AG09319 (cell line): ENCODE results near the genes LETMD1, SCN8A and TAMALIN.

DNA sequence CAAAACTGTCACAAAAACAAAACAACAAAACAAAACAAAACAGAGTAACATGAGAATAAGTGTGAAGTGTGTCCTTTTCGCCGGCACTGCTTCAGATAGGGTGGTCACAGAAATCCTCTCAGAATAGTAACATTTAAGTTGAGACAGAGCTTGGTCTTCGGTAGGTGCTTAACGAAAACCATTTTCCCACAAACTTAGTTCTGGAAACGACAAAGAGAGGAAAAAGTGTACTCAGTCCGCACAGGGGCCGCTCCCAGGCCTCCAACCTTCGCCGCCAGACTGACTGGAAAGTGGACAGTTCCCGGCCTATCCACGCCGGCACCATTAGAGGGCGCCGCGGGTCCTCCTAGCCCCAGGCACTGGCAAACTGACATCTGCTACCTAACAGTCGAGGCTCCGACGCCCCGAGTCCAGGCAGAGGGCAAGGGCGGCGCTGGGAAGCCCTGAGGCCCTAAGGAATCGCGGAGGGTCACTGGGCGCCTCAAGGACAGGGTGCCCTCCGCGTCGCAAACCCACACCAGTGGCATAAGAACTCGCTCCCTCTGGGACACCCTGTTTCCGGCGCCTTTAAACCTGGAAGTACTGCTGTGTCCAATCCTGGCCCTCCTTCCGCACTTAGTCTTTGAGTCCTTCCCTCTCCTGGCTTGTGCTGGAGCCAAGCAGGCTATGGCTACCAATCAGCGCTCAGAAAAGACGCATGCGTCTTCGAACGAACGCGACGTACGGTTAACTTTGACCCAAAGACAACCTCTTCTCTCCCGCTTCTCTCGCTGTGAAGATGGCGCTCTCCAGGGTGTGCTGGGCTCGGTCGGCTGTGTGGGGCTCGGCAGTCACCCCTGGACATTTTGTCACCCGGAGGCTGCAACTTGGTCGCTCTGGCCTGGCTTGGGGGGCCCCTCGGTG lies at the start of gene LETMD1:
TSS of gene LETMD1 (plus strand) at position 749 of the 903 bp plus-strand sequence.
- RRBS: no CpG with 5 or more reads among the region's 49 CpGs

DNA sequence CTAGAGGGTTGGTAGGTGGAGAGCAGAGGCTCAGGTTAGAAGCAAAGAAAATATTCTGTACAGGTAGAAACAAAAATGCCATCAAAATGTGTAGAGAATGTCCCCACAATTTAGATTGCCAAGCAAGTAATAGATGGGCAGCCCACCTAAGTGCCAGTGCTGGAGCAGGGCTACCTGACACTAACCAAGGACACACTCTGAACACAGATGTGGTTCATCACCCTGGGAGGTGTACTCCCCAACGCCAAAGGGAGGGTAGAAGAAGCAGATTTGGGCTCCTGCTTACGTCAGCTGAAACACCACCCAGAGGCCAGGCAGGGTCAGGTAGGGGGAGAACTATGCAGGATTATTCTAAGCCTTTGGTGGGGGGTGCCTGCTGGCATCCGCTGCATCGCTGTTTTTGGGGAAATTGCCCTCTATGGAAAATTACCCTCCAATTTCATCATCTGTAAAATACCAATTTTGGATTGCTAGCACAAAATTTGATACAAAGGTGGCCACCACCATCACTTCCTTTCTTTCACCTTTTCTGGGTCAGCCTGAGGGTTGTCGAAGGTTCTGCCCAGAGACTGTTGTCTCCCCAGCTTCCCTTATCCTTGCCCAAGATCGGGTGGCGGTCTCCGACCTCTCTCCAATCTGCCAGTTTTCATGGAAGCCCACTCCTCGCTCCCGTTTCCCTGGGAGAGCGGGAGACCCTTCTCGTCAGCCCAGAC lies 614 bp downstream of the BIN2 start:
- RRBS: no CpG with 5 or more reads among the region's 12 CpGs

GRCh38 chr12:51391581-51392087 lies 428 bp upstream of the GALNT6 start:
- RRBS: 4% methylated on average over 24 of the region's 52 CpGs

- RRBS: no CpG with 5 or more reads among the region's 2 CpGs
Observed at GRCh38 chr12:51406315-51406649, 15.1 kb upstream of the GALNT6 start.

- RRBS: no CpG with 5 or more reads among the region's 34 CpGs
Observed at GRCh38 chr12:51568142-51568960, 22.7 kb upstream of the SCN8A start.

DNA sequence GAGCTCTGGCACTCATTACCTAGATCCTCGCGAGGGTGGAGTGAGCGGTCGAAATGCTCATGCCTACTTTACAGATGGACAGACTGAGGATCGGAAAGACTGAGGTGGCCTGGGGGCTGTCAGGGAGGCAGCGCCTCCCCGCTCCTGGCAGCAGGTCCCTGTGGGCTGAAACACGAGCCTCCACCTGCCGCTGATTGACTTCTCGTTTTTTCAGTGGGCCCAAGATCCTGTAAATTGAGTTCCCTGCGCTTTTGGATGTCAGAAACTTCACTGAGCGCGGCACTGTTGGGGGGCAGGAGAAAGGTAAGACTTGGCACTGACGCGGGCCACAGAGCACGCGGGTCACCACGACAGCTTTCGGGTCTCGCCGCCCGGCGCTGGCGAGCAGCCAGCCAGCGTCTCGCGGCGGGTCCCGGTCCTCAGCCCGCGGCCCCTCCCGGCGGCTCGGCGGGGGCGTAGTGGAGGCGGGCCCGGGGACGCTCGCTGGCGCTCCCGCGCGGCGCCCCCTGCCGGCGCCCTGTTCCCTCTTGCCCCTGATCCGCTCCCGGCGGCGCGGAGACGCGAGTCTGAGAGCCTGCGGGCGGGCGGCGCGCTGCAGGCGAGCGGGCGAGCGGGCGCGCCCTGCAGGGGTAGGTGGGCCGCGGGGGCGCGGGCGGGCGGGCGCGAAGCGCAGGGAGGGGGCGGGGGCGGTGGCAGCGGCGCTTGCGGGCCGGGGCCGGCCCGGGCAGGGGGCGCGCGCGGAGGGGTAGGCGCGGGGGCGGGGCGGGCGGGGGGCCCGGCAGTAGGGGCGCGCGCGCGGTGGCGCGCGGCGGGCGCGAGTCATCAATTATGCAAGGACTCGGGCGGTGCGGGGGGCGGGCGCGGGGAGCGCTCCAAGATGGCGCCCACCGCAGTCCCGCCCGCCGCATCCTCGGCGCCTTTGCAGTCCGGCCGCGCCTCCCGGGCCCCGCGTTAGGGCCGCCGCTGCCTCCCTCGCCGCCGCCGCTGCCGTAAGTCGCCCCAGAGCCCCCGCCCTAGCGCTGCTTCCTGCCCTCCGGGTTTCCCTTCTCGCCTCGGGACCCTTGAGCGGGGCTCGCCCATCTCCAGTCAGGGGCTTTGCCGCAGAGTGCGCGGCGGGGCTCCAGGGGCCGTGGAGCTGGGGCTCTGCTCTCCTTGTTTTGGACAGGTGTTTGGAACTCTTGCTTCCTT lies at the start of gene SCN8A:
TSS of gene SCN8A (plus strand) at position 863 of the 1,188 bp plus-strand sequence.
- RRBS: 1% methylated on average over 34 of the region's 143 CpGs

- RRBS: no CpG with 5 or more reads among the region's 15 CpGs
Observed at GRCh38 chr12:51827802-51828662, 13.3 kb upstream of the TMDD1 start.

GRCh38 chr12:51848259-51848573 lies 302 bp downstream of the FIGNL2 start:
- RRBS: 1% methylated on average over 24 of the region's 38 CpGs

DNA sequence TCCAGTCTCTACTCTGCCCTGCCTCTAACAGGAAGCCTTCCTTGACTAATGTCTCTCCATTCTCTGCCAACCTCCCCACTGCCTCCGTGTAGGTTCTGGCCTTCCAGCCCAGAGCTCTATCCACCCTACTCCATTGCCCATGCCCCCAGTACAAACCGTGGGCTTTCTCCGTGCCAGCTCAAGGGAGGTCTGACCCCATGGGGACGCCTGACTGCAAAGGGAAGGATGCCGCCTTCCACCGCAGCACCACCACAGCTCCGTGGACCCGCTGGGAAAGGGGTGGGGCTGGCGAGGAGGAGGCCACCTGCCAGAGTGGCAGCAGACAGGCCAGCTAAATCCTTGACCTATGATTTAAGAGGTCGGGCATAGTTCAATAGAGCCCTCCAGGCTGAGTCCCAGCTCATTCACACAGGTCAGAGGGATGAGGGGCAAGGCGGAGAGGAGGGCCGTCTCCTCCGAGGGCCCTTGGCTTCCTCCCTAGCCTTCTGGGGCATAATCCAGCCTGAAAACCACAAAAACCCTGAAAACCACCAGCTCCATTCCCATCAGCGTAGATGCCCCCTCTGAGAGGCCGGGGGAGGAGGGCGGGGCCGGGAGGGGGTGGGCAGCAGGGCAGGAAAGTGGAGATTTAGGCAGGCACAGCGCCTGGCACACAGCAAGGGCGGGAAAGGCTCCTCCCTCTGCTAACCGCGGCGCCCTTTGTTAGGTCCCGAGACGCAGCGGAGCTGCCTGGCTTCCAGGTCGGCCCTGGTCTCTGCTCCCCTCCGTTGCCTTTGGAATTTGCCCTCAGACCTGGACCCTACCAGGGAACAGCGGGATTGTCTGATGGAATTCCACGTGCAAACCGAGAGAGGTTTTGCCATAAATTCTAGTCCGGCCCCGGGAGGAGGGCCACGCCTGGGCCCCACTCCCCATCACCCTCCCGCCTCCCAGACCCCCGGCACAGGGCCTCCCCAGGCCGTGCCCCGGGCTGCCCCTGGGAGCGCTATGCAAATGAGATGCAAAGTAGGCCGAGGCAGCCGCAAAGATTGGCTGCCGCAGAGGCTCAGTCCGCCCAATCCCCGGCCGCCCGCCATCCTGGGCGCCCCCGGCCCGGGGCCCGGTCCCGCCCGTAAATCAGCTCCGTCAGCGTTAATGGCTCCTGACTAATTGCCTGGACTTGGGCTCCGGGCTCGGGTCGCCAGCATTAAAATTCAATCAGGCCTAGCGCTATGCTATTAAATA lies 15.2 kb upstream of the FIGNL2 start:
- RRBS: 8% methylated on average over 15 of the region's 57 CpGs

GRCh38 chr12:51907942-51908253 lies 594 bp downstream of the ACVRL1 start:
- RRBS: no CpG with 5 or more reads among the region's 5 CpGs

DNA sequence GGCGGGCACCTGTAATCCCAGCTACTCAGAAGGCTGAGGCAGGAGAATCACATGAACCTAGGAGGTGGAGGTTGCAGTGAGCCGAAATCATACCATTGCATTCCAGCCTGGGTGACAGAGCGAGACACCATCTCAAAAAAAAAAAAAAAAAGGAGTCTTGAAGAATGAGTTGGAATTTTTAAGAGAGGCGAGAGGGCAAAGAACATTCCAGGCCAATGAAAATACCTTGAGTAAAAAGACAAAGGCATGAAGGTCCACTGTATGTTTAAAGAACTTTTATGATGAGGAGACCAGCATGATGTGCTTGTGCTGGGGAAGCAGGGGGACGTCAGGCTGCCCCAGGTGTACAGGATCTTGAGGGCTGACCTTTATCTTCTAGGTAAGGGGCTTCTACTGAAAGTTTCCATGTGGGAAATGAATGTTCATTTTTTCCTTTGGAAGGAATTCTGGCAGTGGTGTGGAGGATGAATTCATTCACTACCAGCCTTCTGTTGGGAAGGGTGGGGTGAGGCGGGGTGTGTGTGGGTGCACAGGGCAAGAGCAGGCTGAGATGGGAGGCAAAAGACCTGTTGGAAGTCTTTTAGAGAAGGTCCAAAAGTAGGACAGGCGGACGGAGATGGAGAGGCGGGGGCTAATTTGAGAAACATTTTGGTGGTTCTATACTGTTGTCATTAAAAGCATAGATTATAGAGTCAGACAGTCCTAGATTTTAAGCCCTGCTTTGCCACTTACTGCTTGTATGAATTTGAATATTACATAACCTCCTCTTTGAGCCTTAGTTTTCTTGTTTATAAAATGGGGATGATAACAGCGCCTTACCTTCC lies 27.2 kb upstream of the TAMALIN start:
- RRBS: no CpG with 5 or more reads among the region's 10 CpGs

- RRBS: 1% methylated on average over 15 of the region's 68 CpGs
Observed at GRCh38 chr12:52006842-52007400, at the start of gene TAMALIN. Gene TAMALIN (plus strand): TSS chr12:52006946.

- RRBS: no CpG with 5 or more reads among the region's 15 CpGs
Observed at GRCh38 chr12:52009904-52010842, 3.4 kb downstream of the TAMALIN start.

- RRBS: no CpG with 5 or more reads among the region's 7 CpGs
Observed at GRCh38 chr12:52020549-52021154, 13.9 kb downstream of the TAMALIN start.

DNA sequence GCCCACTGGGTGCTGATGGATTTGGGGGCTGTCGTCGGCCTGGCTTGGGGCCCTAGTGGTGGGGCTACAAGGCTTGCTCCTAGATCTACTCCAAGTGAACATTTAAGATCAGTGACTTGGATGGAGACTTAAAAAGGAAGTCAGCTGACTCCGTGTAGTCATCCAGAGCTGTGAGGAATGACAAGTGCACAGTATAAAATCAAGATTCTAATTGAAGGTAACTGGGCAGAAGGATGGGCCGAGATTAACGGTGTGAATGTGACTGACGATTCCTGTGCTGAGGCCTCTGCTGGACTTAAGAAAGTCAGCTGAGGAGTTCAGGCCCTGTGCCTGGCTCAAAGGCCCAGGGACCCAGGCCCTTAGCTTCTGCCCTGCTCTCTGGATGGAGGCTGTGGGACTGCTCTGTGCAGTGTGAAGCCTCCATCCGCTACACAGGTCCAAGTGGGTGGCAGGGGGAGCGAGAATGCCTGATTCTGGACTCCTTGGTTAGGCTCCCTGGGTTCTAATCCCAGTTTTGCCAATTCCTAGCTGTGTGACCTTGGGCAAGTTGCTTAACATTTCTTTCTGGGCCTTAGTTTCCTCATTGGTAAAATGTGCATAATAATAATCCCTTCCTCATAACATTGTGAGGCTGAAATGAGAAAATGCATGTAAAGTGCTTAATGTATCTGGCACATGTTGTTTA lies 12.6 kb upstream of the NR4A1 start:
- RRBS: no CpG with 5 or more reads among the region's 8 CpGs

- RRBS: no CpG with 5 or more reads among the region's 5 CpGs
Observed at GRCh38 chr12:52042581-52043055, 8.6 kb upstream of the NR4A1 start.

DNA sequence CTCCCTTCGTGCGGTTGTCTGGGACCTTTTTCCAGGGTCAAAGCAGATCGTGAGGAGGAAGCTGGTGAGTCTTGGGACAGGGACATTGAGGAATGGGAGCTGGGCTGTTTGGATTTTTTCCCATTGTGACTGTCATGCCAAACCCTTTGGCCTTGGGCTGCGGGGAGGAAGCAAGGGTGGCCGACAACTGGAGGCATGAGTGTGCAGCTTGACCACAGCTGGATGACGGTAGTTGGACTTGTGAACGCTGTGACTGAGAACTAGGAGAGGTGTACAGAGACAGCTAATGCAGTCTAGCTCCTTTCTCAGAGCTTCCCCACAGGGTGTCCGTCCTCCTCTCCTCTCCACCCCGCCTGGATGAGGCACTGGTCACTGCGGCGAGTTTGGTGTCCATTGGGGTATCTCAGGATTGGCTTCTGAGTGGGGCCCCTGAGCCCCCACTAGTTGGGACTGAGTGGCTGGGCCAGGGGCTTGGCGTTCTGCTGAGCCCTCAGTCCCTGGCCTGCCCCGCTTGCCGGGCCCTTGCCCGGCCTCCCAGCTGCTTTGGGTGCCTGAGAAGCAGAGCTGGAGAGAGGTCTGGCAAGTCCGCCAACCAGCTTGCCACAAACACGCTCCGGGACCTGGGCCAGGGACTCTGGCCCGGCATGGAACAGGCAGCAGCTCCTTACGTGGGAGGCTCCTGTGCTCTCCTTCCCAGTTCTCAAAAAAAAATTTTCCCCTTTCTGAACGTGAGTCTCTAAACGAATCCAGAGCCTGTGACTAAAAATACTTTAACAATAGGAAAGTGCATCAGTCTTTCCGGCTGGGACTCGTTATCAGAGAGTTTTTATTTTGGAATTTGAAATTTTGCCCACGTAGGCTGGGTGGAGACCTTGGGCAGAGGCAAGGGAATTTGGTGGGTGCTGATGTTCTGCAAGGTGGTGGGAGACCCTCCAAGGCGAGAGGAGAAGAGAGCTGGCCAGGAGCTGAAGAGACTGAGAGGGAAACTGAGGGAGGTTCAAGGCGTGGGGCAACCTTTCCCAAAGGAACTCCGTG lies 7.1 kb upstream of the NR4A1 start:
- RRBS: 5% methylated on average over 4 of the region's 28 CpGs

GRCh38 chr12:52052853-52053116 lies 1.5 kb downstream of the NR4A1 start:
- RRBS: no CpG with 5 or more reads among the region's 1 CpG

DNA sequence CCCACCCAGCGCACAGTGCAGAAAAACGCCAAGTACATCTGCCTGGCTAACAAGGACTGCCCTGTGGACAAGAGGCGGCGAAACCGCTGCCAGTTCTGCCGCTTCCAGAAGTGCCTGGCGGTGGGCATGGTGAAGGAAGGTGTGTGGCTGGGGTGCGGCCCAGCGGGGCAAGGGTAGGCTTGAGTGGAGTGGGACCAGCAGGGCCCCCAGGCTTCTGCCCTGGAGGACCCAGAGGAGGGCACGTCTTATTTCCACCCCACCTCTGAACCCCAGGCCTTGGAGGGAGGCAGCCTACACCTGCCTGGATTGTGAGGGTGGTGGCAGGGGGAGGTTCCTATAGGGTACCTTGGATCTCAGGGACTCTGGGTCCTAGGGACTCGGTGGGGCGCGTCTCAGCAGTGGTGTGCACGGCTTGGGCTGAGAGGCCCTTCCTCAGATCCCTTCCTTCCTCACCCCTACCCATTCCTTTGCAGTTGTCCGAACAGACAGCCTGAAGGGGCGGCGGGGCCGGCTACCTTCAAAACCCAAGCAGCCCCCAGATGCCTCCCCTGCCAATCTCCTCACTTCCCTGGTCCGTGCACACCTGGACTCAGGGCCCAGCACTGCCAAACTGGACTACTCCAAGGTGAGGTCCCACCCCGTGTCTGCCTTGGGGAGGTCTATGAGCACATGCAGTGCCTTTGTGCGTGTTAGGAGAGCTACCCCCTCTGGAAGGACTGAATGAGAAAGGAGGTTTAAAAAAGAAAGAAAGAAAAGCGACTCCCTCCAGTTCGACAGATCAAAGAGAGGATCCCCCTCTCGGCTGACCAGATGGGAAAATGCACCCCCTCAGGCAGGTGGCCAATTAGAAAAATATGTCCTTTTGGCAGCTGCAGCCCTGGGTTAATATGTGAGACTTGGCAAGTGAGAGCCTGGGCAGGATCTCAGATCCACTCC lies 5.0 kb downstream of the NR4A1 start:
- RRBS: no CpG with 5 or more reads among the region's 24 CpGs

- RRBS: no CpG with 5 or more reads among the region's 16 CpGs
Observed at GRCh38 chr12:52080934-52081861, 1.7 kb downstream of the SMIM41 start.